H7 (cell line): ENCODE results near the genes ST6GALNAC3, CTBS and SYDE2.

DNA sequence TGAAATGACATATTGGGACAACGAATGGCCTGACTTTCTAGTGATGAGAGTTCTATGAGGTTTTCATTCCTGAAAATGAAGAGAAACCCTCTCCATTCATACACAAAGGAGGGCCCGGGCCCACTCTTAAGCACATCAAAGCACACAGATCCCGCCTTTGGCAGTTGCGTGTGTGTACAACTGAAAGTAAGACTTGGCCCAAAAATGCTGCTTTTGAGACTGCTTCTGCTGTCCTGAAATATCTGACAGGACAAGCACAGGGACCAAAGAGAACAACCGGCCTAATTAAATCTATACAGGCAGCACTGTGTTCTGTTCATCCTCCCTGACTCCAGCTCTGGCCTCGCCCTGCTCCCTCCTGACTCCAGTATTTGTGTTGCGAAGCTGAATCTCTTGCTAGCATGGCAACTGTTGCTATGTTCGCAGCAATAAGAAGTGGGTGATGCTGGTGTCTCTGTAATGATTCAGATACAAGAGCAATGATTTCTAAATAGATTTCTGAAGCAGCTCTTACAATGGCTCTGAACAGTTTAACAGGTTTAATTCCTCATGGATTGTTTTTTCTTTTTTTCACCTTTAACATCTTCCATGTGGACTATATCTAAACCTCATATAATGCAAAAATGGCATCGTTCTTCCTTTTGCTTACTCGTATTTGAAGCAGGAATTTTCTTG is 7.3 kb downstream of the LRRC53 start:
- RAMPAGE, long total RNA, result no peak

DNA sequence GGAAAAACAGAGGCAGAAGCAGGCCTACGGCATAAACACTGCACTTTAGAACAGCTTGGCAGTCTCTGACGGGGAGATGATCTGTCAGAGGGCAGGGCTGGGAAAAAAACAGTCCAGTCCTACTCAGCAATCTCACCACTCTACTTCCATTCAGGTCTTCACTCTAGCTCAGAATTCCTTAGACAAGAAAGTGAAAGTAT is 4.1 kb downstream of the CRYZ start:
- RAMPAGE, long total RNA, result no peak

GRCh38 chr1:75112324-75112648 is 21.9 kb upstream of the LHX8 start:
- RAMPAGE, long total RNA, result no peak

GRCh38 chr1:75130234-75130618 is 4.0 kb upstream of the LHX8 start:
- RAMPAGE, long total RNA, result no peak

DNA sequence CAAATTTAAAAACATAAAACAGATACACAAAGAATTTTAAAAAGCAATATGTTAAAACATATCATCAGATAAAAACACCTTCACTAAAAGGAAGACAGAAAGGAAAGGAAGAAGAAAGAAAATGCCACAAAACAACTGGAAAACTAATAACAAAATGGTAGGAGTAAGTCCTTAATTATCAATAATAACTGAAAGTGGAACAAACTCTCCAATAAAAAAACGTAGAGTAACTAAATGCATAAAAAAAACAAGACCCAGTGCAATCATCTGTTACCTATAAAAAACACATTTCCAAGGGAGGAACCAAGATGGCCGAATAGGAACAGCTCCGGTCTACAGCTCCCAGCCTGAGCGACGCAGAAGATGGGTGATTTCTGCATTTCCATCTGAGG is 47.1 kb upstream of the ACADM start:
- RAMPAGE, long total RNA, result no peak

DNA sequence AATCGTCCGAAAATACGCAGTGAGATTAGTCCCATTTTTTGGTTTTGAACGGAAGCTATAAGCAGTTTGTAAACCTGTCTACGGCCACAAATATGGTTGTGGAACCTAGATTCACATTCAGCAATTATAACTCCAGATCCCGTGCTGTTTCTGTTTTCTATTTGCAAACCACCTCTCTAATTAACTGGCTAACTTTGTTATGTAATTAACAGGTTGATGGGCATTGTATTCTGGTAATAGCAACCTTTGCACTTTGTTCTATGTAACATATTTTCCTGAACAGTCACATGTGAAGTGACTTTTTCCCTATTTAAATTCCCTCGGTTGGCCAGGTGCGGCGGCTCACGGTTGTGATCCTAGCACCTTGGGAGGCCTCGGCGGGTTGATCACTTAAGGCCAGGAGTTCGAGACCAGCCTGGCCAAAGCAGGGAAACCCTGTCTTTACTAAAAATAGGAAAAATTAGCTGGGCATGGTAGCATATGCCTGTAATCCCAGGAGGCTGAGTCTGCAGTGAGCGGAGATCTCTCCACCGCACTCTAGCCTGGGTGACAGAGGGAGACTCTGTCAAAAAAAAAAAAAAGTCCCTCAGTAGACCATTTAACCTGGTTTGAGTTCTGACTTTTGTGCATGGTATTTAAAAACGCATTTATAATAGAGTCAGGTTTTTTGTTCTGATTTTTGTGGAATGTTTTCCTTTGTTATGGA is 1.4 kb downstream of the ACADM start:
- RAMPAGE, long total RNA, result no peak

GRCh38 chr1:76074491-76075429 is at the start of gene ST6GALNAC3:
Gene ST6GALNAC3, plus strand, starts transcription at chr1:76074746.
- RAMPAGE, long total RNA, result start-site peak on the plus strand at chr1:76074684-76074704, 47 reads

- RAMPAGE, long total RNA, result no peak
Measured at GRCh38 chr1:76868109-76868917, 1.0 kb downstream of the ST6GALNAC5 start.

DNA sequence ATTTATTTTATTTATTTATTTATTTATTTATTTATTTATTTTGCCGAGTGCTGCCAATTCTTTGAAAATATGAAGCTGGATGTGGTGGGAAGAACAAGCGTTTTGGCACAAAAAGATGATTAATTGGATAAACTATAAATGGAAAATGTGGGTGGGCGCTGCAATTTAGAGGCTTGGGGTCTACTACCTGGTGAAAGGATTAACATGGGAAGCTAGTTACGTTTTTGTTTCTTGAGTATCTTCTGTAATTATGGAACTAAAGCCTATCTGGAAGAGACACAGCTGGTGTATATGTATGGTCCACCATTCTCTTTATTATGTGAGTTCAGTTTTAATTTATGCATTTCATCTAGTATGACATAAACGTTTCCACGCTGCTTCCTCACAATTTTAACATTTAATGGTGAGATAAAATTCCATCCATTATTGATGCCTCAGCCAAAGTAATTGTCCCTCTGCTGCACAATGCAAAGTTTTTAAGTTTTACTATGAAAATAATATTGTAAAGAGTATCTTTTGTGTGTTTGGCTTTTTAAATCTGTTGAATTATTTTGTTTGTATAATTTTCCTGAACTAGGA is 573 bp upstream of the PIGK start:
- RAMPAGE, long total RNA, result no peak

DNA sequence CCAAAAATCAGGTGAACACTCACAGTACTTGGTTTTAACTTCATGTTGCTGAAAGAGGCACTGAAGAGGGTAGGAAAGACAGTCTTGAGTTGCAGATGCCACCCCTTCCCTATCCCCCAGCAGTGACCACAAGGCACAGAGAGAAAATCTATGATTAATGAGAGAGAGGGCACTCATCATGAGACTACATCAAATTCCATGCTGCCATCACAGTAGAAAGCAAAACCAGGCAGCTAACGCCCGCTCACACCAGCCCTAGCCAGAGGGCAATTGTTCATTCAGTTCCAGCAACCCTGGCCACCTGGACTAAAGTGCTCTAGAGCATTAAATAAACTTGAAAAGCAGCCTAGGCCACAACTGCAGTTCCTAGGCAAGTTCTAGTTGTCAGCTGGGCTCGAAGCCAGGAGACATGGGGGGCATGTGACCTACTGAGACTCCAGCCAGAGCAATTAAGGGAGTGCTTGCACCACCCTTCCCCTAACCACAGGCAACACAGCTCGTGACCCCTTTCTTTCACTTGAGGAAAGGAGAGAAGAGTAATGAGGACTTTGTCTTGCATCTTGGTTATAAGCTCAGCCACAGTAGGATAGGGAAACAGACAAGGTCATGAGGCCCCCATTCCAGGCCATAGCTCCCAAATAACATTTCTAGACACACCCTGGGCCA is 77.3 kb downstream of the ZZZ3 start:
- RAMPAGE, long total RNA, result no peak

DNA sequence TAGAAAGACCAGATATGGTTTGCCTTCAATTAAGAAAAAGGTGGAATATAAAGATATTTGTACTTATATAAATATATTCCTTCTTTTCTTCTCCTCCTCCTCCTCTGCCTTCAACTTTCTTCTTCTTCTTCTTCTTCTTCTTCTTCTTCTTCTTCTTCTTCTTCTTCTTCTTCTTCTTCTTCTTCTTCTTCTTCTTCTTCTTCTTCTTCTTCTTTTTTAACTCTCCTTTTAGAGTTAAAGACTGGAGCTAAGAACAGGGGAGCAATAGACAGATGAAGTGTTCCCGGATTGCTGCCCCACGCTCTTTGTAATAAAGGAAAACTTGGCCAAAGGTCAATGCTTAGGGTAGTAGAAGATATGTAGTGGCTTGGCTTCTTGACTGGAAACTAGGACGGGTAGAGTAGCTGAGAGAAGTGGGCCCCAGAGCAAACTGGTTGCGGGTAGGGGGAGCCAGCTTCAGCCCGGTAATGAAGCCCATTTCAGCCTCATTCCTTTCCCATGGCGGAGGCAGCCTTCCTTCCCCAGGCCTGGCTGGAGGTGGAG is 556 bp upstream of the NEXN start:
- RAMPAGE, long total RNA, result no peak

GRCh38 chr1:78038587-78038839 is 7.3 kb upstream of the GIPC2 start:
- RAMPAGE, long total RNA, result no peak

DNA sequence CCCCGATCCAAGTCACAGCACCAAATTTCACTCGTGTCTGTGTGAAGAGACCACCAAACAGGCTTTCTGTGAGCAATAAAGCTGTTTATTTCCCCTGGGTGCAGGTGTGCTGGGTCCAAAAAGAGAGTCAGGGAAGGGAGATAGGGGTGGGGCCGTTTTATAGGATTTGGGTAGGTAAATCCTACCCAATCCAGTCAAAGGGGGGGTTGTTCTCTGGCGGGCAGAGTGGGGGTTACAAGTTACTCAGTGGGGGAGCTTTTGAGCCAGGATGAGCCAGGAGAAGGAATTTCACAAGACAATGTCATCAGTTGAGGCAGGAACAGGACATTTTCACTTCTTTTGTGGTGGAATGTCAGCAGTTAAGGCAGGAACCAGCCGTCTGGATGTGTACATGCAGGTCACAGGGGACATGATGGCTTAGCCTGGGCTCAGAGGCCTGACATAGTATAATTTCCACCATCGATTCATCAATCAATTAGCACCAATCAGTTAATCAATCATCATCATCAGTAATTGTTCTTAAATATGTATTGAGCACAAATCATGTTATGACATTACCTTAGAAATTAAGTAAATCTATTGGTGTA is 487.2 kb upstream of the ADGRL4 start:
- RAMPAGE, long total RNA, result start-site peak on the minus strand centred at position 109 of the sequence, 37 bp wide, 67 reads

DNA sequence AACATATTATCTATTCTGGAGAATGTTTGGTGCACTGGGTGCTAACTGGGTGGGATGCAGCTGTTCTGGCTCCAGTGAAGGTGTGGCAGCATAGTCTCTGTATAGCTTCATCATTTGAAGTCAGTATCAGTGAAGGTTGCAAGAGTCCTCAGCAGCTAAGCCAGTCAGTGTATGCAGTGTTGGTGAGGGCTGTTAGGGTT is 698.7 kb upstream of the ADGRL4 start:
- RAMPAGE, long total RNA, result no peak

DNA sequence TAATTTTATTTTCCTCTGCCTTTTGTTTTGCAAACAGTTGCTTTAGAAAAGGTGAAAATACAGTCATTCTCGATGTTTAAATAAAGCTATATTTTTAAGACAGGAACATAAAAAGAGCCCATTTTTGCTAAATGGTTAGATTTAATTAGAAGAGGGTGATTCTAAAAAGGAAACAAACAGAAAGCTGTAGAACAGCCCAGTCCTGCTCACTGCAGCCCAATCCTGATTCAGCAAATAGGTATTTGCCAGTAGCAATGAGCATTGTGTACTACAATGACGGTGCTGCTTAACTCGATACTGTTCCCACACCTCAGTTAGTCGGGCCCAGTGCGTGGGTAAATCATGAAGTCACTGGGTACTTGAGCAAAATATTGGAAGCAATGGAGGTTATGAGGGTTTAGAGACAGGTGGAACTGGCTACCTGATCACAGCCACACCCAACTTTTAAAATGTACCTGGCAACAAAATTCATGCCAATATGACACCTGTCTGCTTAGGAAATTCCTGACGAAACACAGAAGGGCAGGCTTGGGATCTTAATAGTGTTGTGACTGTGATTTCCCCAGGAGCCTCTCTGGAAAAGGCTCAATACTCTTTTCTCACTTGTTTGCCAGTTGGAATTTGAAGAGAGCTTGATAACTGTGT is 101.5 kb upstream of the ADGRL2 start:
- RAMPAGE, long total RNA, result no peak

DNA sequence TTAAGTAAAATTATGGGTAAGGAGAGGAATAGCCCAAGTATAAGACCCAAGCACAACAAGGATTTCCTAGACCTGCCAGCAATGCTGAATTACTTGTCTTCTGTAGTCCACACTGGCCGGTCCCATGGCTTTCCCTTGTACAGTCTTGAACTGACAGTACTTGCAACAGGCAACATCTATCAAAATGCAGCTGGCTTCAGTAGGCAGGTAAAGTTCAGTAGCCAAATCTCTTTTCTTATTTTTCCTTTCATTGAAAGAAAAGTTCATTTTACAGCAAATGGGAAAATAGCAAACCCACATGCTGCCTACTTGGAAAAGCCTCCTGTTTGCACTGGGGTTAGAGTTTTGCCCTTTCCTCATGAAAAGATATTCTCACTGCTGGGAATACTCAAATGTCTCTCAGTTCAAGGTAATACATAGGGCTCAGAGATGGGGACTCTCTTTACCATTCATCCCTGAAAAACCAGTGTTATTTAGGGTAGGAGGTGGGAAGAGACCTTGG is 222.8 kb downstream of the TTLL7 start:
- RAMPAGE, long total RNA, result no peak

- RAMPAGE, long total RNA, result no peak
Measured at GRCh38 chr1:84301828-84302538, 475 bp downstream of the SAMD13 start.

GRCh38 chr1:84443328-84443772 is 35.7 kb upstream of the RPF1 start:
- RAMPAGE, long total RNA, result no peak

GRCh38 chr1:84573841-84574984 is at the start of gene CTBS:
Gene CTBS, minus strand, starts transcription at chr1:84574440.
- RAMPAGE, long total RNA, result start-site peak on the plus strand at chr1:84574530-84574585, 9 reads

DNA sequence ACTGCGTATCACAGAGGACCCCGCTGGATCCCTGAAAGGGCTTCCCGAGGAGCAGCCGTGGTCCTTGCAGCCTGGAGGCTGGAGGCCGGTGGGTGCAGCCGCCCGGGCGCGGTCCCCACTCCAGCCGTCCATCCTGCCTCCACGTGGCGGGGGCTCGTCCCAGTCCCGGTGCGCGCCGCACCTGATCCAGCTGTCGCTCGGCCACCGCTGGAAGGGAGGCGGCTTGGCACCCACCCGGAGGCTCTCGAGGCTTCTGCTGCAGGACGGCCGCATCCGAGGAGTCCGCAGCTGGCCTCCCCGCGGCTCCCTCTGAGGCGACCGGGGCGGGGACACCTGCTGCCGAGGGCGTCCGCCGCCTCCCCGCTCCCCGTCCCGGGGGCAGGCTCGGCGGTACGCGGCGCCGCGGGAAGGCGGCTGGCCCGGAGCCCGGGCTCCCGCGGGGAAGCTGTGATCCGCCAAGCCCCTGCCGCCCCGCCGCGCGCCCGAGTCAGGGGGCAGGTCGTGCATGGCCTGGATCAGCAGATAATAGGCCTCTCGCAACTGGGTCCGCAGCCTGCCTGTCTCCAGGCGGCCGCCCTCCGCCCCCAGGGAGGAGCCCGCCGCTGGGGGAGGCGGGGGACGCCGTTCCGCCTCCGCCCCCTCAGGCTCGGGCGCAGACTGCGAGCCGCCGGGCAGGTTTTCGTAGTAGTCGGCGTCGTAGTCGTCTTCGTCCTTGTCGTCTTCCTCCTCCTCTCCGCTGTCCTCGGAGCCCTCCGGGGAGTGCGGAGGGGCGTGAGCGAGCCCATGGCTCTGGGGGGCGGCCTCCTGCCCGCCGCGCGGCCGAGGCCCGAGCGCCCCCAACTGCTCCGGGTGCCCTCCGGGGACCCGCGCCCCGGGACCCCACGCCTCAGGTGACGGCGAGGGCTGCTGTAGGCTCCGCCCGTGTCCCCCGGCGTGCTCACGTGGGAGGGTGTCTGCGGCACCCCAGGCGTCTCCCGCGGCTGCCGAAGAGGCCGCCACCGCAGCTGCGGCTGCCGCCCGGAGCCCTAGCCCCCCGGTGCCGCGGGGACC is at the start of gene SYDE2:
SYDE2 (minus strand) TSS at position 527 of the 1,050 bp plus-strand sequence.
- RAMPAGE, long total RNA, result no peak